ENCODE measurements around the genes OR4N5, RNASE4 and METTL17.

- RRBS, result no CpG with 5 or more reads among the region's 2 CpGs
Observed at GRCh38 chr14:20138387-20139059, at the start of gene OR4N5. TSS of gene OR4N5 (plus strand) at chr14:20138820.

DNA sequence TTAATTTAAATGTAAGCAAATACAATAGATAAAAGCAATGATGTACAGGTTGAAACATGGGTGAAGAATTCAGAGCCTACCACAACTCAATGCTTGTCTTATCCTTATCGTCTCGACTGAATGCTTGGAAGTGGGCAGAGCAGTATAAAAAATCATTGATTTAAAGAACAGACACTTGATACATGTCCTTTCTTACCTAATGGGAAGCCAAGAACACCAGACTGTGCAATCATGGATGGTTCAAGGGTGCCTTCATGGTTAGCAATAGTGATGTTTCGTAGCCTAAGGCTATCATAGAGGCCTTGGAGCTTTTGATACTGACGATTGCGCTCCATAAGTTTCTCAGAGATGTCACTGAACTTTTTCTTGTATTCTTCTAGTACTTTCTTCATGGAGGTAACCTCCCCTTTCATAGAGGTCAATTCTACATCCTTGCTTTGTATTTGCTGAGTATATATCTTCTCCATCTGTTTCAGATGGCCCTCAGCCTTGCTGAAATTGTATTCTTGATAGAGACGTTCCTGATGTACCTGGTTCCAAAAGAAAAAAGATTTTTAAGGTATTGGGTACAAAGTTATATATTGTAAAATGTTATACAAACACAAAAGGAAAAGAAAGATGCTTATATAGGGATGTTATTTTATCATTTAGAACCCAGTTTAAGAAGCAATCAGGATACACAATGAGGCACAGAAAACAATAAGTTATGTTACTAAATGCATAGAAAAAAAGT is 7.7 kb upstream of the TTC5 start:
- RRBS, result no CpG with 5 or more reads among the region's 6 CpGs

DNA sequence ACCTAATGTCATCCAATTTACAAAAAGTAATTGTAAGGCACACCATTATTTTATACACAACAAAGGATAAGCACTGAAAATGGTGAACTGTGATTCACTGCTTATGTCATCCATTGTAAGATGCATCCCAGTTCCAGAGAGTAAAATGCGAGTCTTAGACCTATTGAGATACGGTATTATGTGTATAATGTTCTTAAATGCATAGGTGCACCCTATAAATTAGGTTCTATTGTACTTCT is 405 bp downstream of the PARP2 start:
- RRBS, result no CpG with 5 or more reads among the region's 2 CpGs

- RRBS, result no CpG with 5 or more reads among the region's 6 CpGs
Observed at GRCh38 chr14:20447509-20448043, 7.0 kb downstream of the OSGEP start.

DNA sequence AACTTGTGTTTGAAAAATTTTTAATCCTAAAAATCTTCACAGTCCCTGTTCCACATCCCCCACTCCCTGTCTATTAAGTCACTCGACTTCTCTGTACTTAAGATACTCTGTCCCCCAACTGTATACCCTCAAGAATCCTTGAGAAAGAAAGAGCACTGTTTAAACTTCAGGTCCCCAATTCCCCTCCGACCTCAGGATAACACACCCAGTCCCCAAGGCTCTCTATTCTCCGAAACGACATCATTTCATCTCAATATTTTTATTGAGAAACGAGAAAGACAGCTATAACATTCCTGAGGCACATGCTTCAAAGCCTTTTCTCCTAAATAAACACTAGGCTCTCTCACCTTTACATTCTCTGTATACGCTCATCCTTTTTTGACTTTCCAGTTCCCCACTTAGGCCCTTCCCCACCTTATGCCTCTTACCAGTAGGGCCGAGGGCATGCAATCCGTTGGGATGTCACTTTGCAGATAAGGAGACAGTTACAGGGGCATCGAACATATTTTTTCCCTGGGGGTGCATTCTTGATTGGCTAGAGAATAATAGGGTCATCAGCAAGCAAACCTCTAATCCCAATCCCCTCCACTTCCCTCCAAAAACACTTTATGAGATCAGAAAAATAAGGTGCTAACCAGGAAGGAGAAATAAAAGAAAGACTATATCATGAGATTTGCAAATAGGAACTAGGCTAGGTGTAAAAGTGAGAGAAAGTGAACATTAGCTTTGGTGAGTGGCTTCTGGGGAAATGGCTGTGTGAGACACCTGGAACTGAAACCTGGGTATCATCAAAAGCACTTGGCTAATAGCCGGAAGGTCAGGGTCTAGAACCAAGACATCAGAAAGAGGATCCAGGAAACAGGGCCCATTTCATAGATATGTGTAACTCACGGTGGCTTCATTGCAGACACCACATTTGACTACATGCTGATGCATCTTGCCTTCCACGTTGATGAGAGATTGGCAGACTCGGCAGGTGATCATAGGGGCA is 1.2 kb downstream of the PIP4P1 start:
- RRBS, result no CpG with 5 or more reads among the region's 13 CpGs

DNA sequence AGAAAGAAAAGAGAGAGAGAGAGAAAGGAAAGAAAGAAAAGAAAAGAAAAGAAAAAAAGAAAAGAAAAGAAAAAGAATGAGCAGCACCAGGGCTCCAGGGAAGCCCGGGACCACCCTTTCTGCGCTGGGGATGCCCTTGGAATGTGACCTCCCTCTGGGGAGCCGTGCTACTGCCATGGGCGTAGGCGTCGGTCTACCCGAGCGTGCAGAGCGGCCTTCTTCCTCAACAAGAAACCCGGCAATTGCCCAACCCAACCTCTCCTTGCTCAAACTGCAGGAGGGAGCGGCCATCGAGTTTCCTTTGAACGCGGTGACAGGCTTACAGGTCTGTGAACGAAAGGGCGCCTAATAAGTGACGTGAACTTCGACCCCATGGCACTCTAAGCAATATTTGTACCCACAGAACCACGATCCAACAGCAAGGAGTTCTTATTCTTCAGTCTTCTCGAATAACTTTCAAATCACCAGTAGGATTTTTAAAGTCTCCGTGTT is 16.8 kb downstream of the OR6S1 start:
- RRBS, result no CpG with 5 or more reads among the region's 21 CpGs

GRCh38 chr14:20662928-20664086 is 21.1 kb upstream of the RNASE4 start:
- RRBS, result no CpG with 5 or more reads among the region's 39 CpGs

DNA sequence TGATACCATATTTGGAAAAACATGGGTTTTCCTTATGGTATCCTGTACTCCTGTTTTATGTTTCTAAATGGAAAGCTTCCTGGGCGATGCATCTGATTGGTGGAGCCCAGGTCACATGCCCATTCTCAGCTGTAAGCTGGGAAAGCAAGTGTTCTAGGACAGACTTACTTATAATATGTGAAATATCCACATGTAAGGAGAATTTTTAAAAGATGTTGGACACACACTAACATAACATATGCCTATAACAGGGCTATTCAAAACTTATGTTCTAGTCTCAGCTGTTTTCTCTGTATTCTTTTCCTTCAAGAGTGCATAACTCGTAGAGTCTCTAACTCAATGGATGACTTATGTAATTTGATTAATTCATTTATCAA is 4.3 kb upstream of the RNASE4 start:
- RRBS, result no CpG with 5 or more reads among the region's 2 CpGs

DNA sequence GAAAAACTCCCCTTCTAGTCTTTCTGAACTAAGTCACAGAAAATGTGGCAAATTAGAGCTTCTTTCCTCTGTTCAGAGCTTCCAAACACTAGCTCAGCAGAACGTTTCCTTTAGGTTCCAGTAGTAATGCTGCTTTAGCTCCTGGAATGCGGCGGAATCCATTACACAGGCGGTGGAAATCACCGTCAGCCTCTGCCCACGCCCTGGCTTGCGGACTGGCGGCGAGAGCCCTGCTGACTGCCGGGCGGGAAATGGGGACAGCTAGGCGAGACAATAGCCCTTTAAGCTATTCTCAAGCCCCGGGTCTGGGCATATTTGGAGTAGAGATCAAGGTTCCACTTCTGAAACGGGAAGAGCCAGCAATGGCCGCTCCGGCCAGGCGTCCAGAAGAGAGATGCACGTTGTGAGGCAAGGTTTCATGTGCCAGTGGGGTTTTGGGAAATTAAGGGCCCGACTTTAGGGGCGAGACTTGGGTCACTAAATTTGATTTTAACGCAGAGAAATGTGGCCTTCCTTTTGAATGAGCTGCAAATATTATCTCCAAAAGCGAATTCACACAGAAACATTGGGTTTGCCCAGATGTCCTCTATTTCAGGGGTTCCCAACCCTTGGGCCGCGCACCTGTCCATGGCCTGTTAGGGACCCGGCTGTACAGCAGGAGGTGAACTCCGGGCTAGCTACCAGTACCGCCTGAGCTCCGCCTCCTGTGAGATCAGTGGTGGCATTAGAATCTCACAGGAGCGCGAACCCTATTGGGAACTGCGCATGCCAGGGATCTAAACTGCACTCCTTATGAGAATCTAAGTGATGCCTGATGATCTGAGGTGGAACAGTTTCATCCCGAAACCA is 2.3 kb upstream of the RNASE4 start:
- RRBS, result under 1% methylated on average over 7 of the region's 32 CpGs

- RRBS, result no CpG with 5 or more reads among the region's 55 CpGs
Observed at GRCh38 chr14:20684051-20685041, at the start of gene RNASE4. TSS of gene RNASE4 (plus strand) at chr14:20684560.

GRCh38 chr14:20707543-20708162 is 19.1 kb downstream of the ANG start:
- RRBS, result no CpG with 5 or more reads among the region's 3 CpGs

DNA sequence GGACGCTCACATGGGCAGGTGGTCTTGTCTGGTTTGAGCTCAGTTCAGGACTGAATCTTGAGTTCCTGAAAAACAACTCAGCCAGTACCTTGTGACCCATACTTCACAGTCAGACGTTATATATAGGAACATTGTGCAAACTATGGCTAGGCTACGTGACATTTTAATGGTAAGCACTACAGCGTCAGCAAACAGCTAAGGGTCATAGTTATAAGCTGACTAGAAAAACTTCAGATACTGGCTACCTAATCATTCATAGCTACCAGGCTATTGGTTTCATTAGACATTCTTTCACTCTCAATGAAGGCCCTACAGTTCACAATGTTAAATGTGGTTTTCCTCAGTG is 14.8 kb upstream of the EDDM3A start:
- RRBS, result no CpG with 5 or more reads among the region's 4 CpGs

DNA sequence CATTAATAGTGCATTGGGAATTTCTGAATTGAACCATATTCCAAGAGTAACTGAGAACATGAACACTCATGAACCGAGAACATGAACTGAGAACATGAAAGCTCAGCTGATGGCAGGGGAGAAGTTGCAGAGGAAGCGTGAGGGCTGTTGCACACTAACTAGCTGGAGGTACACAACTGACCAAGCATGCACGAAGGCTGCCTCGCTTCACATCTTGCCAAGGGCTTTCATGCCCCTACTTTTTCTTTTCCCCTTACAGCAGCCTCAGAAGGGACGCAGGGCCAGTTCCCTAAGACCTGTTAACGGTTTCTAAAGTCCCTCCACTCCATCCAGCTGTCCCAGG is 4.3 kb downstream of the RNASE1 start:
- RRBS, result no CpG with 5 or more reads among the region's 6 CpGs

DNA sequence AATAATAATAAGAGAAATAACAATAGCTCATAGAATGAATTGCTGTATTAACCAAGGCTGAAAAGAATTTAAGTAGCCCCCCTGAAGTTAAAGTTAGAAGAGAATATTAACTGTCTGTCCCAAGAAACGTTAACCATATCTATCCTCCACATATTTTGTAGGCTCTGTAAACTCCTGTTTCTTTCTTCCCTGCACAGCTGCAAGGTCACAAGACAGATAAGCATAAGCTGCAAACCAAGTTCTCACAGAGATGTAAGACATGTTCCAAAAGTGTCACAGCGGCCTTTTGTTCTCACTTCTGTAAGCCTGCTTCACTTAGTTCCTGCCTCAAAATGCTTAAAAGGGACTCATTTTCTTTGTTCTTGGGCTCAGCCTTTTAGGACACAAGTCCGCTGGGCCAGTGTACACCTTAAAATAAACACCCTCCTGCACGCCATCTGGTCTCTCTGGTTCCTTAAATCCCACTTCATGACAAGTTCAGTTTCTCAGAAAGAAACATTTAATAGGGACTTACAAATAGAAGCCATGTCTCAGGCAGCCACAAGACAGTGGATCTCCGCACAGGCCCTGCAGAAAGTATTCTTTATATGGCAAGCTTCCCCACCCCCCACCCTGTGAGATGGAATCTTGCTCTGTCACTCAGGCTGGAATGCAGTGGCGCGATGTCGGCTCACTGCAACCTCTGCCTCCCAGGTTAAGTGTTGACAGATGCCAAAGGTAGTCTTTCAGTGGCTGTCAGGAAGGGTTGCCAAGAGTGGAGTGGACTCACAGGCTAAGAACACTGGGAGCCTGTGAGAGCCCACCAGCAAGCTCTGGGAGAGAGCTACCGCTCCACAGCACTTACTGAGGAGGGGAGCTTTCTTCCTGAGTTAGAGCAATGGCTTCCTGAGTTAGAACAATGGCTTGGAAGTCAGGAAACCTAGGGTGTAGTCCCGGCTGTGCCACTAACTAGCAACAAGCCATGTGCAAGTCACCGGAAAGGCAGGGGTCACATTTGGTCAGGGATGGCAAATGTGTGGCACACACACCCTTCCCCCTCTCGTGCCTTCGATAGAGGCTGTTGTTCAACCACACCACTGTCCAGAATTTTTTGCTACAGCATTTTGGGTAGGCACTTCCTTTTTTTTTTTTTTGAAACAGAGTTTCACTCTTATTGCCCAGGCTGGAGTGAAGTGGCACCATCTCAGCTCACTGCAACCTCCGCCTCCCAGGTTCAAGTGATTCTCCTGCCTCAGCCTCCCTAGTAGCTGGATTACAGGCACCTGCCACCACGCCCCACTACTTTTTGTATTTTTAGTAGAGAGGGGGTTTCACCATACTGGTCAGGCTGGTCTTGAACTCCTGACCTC is 2.8 kb downstream of the RNASE1 start:
- RRBS, result 40% methylated on average over 1 of the region's 15 CpGs

DNA sequence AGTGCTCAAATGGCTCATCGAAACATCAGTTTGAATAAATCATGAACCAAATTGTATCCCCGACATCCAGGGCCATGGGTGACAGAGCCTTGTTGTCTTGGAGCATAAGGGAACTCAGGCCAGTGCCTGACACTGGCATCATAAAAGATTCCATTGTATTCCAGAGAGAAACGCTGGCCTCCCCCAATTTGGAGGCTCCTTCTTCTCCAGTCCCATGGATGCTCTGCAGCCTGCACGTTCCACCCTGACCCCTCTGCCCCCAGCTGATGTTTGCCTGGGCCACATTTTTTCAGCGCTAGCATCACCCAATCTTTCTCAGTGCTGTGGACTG is 281 bp downstream of the RNASE1 start:
- RRBS, result no CpG with 5 or more reads among the region's 5 CpGs

- RRBS, result no CpG with 5 or more reads among the region's 36 CpGs
Observed at GRCh38 chr14:20971299-20972083, 16.2 kb downstream of the RNASE2 start.

DNA sequence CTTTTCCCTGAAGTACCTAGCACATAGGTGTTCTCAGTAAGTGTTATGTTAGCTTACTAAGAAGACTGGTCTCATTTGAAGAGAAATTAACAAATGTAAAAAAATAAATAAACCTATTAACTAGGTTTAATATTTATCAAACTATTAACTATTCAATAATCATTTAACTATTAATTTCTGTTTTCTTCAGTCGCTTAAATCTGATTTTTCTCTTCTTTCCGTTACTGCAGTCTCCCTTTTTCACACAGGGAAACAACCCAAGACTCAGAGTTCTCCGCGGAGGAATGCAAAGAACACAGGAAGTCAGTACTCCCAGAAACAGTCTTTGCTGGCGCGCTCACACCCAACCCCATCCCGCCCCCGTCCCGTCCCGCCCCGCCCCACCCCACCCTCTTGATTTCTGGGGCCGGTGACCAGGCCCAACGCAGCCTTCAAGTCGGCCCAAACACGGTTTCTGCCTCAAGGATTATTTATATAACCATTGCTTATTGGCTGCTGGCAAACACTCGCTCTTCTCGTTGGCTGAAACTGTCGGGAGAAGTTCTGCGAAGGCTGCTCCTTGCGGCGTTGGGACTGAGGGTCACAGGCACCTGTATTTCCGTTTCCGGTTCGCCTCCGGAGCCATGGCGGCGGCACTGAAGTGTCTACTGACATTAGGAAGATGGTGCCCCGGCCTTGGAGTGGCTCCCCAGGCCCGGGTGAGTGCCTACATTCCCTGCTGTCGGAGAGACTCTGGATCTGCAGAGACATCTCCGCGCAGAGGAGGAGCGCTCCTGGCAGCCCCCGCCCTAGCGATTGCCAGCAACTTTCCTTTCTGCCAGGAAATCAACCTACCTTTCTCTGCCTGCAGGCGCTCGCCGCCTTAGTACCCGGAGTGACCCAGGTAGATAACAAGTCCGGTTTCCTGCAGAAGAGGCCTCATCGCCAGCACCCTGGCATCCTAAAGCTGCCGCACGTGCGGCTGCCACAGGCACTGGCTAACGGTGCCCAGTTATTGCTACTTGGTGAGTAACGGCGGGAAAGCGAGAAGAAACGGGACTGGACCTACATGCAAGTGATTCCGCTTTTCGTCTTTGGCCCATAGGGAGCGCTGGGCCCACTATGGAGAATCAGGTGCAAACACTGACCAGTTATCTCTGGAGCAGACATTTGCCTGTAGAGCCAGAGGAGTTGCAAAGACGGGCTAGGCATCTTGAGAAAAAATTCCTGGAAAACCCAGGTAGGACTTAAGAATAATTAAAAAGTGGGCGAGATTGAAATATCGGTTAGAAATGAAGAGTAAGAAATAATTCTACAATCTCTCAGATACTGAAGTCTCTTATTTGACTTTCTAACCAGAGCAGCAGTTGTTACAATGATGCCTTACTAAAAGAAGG is at the start of gene METTL17:
Gene METTL17, plus strand, starts transcription at position 601 of the 1,376 bp plus-strand sequence.
- RRBS, result 4% methylated on average over 4 of the region's 55 CpGs

GRCh38 chr14:21023848-21024514 is 880 bp downstream of the NDRG2 start:
- RRBS, result 6% methylated on average over 2 of the region's 15 CpGs

DNA sequence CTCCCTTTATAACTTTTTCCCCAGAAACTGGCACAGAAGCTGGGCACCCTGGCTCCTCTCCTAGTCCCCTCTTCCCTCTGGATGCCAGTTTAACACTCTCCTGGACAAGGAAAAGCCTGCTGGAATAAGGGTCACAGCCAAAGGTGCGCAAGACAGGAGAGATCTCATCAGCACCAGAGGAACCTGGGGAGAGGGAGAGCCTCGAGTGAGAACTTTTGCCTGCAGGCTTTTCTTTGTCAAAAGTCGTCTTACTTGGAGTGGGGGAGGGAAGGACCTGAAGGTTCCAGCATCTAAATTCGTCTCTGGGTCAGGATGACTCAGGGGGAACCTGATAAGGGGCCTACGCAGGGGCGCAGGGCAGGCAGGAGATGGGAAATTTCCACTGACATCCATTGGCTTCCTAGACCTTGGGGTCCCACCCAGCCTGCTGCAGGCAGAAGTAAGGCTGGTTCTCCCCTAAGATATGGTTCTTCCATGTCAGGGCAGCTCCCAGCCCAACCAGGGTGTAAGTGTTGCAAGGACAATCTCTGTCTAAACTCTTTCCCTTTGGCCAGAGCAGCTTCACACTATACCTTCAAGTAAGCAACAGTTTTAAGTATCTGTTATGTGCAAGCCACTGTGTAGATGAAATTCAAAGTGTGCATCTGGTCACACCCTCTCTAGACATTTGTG is 2.0 kb upstream of the NDRG2 start:
- RRBS, result no CpG with 5 or more reads among the region's 6 CpGs

DNA sequence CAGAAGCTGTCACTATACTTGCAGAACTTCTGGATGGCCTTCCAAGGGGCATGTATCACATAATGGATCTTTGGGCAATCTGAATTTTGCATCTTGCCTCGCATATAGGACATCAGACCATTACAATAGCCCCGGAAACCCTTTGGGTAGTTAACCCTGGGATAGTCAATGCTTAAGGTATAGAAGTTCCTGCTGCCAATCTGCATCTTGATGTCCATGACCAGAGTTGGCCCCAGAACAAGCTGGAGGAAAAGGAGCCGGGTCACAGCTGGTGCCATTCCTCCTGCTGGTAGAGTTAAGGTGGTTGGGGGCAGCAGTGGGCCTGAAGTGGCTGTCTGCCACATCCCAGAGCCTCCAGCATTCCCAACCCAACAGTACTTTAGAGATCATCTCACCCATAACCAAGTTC is 592 bp downstream of the RNASE13 start:
- RRBS, result no CpG with 5 or more reads among the region's 3 CpGs